Bronchial epithelial cell (primary cell): ENCODE data around the gene LRRFIP1.

GRCh38 chr2:237489311-237490155 lies 2.5 kb downstream of the MLPH start:
- RRBS, 2 experiments, result no CpG with 5 or more reads among the region's 10 CpGs

GRCh38 chr2:237502464-237502913 lies 15.4 kb downstream of the MLPH start:
- RRBS, 2 experiments, result no CpG with 5 or more reads among the region's 7 CpGs

DNA sequence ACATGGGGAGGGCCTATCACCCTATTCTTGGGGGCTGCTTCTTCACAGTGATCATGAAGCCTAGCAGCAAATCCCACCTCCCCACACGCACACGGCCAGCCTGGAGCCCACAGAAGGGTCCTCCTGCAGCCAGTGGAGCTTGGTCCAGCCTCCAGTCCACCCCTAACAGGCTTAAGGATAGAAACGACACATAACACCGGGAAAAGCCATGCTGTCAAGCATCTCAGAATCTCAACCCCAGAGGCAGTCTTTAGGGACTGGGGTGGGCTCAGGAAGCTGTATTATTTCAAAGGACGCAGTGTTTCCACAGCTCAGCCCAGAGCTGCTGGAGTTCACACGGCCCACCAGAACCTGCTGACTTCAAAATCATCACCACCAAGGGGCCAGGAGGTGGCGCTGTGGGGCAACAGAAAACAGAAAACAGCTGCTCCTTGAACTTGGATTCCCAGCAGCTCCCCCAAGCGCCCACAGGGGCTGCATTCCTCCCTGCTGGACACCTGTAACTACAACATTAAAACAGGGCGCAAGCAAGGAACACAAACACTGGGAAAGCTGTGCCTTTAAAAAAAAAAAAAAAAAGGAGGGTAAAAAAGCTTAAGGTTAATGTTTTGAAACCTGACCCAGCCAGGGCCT lies 25.6 kb downstream of the MLPH start:
- RRBS, 2 experiments, result no CpG with 5 or more reads among the region's 9 CpGs

- RRBS, 2 experiments, result no CpG with 5 or more reads among the region's 21 CpGs
Observed at GRCh38 chr2:237513174-237514268, 26.5 kb downstream of the MLPH start.

DNA sequence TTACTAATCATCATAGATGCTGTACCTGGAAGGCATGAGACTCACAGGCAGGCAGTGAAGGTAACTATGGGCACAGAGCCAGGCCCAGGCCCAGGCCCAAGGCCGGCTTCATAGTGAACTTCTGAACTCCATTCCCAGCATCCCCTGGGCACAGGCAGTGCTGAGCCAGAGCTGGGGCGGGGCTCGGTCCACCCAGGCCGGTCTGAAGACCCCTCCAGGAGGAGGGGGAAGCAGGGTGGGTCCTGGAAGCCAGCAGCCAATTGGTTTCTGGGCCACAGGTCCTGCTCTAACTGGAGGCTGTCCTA lies 37.6 kb downstream of the MLPH start:
- RRBS, 2 experiments, result 22 to 67% methylated on average over 3 to 4 of the region's 4 CpGs

DNA sequence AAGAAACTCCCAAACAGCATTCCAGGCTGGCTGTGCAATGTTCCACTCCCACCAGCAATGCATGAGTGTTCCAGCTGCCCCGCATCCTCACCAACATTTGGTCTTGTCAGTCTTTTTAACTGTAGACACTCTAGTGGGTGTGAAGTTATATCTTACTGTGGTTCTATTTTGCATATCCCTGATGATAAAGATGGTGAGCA lies 8.9 kb upstream of the LRRFIP1 start:
- RRBS, 2 experiments, result no CpG with 5 or more reads among the region's 1 CpG

- RRBS, 2 experiments, result 2% methylated on average over 68 to 75 of the region's 132 CpGs
Observed at GRCh38 chr2:237627313-237628433, at the start of gene LRRFIP1. Gene LRRFIP1 (plus strand): TSS chr2:237627587.

GRCh38 chr2:237661906-237662540 lies 34.6 kb downstream of the LRRFIP1 start:
- RRBS, 2 experiments, result no CpG with 5 or more reads among the region's 14 CpGs

DNA sequence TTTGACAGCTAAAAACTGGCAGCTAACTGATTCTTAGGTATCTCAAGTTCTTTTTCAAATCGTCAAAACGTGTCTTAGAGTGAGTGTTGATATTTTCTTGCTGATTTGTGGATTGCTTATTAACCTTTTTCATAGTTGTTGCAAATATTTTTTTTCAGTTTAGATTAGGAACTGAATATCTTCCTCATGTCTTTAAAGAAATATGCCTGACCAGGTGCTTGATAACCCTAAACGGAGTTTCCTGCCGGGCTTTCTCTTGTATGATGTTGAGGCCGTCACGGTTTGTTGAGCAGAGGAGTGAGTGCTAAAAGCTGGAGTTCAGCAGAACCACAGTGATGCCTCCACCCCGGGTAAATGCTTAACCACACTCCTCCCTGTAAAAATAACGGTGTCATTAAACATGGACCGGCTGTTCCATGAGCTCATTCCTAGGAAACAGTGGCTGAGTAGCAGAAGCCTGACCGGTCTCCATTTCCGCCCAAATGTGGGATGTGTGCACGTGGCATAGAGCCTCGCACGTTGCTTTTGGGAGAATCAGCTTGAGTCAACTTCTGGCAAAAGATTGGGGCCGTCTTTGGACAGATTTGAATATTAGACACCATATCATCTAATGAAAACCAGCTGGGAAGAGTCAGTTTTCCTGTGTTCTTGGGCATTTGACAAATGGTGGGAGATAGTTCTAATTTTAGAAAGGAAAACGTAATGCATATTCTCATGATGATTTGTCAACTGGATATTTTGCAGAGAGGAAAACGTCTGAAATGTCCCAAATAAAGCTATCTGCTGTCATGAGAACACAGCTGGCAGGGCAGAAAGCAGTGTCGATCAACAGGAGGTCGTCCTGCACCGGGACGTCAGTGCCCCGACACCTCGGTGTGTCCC lies 42.2 kb downstream of the LRRFIP1 start:
- RRBS, 2 experiments, result 7 to 10% methylated on average over 5 to 7 of the region's 23 CpGs

GRCh38 chr2:237677842-237678472 lies 50.6 kb downstream of the LRRFIP1 start:
- RRBS, 2 experiments, result no CpG with 5 or more reads among the region's 9 CpGs

GRCh38 chr2:237686792-237687293 lies 59.5 kb downstream of the LRRFIP1 start:
- RRBS, 2 experiments, result no CpG with 5 or more reads among the region's 10 CpGs

- RRBS, 2 experiments, result no CpG with 5 or more reads among the region's 8 CpGs
Observed at GRCh38 chr2:237689196-237690274, 62.1 kb downstream of the LRRFIP1 start.

GRCh38 chr2:237714997-237715470 lies 83.5 kb upstream of the RBM44 start:
- RRBS, 2 experiments, result no CpG with 5 or more reads among the region's 11 CpGs

DNA sequence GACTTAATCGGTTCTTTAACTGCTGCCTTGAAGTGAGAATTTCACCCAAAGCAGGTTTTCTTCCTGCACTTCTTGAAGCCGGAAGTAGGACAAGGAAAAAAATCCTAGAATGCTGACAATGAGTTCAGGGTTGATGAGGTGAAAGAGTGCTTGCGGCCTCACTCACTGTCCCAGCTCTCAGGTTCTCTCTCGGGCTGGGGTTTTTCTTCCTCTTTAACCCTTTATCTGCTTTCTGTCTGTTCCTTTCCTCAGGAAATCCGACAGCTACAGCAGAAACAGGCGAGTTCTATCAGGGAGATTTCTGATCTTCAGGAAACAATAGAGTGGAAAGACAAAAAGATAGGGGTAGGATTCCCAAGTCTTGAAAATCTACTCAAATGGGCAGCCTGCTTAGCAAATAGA lies 41.4 kb upstream of the RBM44 start:
- RRBS, 2 experiments, result no CpG with 5 or more reads among the region's 6 CpGs

- RRBS, 2 experiments, result no CpG with 5 or more reads among the region's 29 CpGs
Observed at GRCh38 chr2:237858278-237859437, 765 bp upstream of the RAMP1 start.

DNA sequence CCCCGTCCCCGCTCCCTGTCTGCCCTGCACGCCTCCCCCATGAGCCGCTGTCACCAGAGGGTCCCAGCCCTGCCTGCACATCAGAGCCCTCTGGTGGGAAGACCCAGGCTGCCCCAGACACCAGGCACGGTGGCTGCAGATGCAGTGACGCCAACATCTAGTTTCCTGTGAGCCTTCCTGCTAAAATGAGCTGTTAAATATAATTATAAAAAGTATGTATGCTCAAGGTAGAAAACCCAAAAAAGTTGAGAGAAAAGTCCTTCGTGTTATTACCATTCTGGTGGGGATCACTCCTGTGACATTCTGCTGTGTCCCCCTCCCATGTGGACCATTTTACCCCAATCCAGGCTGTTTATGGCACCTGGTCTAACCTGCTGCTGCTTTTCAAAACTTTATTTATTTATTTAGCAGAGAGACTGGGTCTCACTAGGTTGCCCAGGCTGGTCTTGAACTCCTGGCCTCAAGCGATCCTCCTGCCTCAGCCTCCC lies 43.3 kb downstream of the RAMP1 start:
- RRBS, 2 experiments, result no CpG with 5 or more reads among the region's 8 CpGs

GRCh38 chr2:237968331-237969178 lies 1.7 kb downstream of the UBE2F start:
- RRBS, 2 experiments, result no CpG with 5 or more reads among the region's 12 CpGs

DNA sequence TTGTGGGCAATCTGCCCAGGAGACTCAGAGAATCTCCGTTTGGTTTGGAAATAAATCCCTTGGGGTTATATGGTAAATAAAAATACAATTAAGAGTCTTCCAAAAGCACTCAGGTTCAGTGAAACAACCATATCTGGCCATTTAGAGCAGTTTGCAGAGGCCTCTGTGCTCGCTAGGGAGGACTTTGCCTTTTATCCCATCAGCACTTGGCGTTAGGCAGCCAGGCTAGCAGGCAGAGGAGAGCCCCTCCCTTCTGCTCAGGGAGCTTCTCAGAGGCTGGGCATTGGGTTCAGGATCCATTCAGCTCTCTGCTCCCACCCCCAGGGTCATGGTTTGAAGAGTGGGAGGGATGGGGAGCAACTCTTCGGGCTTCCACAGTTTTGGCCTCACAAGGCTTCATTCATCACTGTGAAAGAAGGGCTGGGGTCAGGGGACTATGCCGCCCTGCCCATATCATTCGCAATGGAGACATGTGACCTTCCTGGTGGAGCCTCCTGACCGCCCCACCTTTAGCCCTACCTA lies 3.3 kb upstream of the HES6 start:
- RRBS, 2 experiments, result no CpG with 5 or more reads among the region's 7 CpGs

DNA sequence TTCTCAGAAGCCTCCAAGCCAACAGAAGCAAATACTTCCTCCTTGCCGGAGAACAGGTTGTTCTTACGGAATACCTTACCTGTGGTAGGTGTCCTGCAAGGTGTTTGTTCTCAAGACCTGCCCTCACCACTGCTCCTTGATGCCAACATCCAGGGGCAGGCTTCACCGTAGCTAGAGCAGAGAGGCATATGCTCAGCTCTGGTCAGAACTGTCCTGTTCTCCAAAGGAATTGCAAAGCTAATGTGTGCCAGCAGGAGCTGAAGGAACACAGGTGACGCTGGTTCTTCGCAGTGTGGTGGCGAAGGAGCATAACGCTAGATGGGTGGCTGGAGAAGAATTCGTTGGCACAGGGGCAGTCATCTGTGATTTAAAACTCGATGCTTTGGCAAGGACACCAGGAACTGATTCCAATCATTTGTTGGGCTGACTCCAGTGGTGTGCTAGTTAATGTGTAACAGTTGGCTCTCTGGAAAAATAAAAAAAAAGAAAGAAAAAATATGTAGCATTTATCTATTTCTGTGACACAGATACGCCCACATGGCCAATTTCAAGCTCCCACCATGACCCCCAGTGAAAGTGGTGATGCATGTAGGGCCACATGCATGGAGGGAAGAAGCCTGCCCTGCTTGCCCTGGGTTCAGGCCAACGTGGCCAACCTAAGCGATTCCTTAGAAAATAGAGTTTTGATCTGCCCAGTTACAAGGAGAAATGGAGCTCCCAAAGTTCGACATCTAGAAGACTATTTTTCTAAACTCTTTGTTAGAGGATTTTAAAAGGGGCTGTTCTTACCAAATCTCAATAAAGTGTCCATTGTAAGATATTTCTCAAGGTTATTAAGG lies 11.5 kb upstream of the PER2 start:
- RRBS, 2 experiments, result no CpG with 5 or more reads among the region's 13 CpGs

- RRBS, 2 experiments, result no CpG with 5 or more reads among the region's 13 CpGs
Observed at GRCh38 chr2:238305769-238306416, 14.4 kb upstream of the TRAF3IP1 start.